ENCODE data around the gene ABCA13.

DNA sequence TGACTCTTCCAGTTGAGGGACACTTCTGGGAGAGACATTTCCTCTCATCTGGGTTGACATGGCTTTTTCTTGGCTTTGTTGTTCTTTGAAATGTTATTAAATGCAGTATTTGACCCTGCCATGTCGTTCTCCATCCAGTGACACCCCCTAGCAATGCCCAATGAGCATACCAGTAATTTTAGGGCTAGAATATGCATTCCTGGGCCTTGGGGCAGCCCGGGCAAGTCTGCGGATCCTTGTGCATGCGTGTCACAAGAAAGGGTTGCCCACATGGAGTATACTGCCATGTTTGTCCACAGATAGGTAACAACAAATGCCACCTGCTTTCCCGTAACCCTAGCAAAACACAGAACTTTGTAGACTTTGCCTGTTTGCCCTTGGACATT lies 116.9 kb downstream of the ADCY1 start:
- PRO-cap: no peak

DNA sequence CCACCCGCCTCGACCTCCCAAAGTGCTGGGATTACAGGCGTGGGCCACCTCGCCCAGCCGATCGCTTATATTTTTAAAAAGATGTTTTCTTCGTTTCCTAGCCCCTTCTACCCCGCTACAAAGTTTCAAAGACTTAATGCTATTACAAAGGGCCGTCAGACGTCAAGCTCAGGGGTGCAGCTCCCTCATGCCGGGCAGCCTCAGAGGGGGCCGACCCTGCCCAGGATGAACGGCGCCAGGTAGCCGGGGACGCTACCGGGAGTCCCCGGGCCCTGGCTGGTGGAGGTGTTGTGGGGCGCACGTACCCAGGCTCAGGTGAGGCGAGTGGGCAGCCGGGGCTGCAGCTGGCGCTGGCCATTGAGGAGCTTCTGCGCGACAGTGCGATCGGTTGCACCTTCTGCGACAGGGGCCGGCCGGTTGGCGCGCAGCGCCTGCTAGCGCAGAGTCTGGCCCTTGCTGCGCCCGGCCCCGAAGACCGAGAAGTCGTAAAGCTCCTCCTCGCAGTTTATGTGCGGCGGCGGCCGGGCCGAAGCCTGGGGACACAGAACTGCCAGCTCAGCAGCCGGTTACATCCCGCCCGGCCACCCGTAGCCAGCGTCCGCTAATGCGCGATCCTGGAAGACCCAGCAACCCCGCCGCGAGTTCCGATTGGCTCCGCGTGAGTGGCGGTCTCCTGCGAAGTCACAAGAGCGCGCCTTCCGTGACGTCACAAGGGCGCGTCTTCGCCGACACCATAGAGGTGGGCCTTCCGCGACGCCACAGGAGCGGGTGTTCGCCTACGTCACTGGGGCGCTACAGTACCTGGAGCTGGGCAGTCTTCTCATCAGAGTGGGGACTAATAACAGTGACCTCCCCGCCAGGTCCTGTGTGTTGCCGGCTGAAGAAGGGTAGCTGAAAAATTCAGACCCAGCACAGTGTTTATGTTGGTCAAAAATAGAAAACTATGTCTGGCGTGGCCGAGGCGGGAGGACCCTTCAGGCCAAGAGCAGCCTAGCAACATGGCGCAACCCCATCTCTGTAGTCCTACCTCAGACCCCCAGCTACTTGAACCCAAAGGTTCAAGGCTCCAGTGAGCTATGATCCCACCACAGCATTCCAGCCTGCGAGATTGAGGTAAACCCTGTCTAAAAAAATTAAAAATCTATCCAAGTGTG lies 104.2 kb downstream of the CCDC201 start:
- PRO-cap: bidirectional peak, plus-strand start at position 784 of the sequence, minus-strand start at position 603 of the sequence

GRCh38 chr7:45880636-45881007 lies 7.7 kb upstream of the IGFBP1 start:
- PRO-cap: no peak

- PRO-cap: no peak
Observed at GRCh38 chr7:45885558-45886315, 2.6 kb upstream of the IGFBP1 start.

GRCh38 chr7:45916390-45916831 lies 4.7 kb downstream of the IGFBP3 start:
- PRO-cap: no peak

DNA sequence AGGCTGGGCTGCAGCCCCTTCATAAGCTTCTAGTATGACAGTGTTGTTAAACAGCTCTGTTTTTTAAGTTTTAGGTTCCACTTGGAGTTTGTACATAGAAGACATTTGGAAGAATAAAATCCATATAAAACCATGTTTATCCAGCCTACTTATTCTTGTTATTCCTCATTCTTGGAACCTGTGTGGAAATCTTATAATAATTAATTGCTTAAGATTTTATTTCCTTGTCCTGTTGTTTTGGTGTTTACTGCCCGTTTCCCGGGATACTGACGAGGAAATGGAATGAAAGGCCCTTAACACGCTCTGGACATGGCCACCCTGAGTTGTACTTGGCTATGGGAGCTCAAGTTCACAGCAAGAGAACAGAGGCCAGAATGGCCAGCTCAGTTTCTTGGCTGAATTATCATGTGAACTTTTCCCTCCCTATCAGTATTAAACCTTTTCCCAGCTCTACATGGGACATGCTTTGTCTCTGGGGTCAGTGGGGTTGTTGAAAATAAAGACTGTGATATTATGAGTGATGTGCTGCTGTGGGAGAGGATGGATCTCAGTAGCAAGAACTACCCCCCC lies 86.9 kb upstream of the IGFBP3 start:
- PRO-cap: no peak

DNA sequence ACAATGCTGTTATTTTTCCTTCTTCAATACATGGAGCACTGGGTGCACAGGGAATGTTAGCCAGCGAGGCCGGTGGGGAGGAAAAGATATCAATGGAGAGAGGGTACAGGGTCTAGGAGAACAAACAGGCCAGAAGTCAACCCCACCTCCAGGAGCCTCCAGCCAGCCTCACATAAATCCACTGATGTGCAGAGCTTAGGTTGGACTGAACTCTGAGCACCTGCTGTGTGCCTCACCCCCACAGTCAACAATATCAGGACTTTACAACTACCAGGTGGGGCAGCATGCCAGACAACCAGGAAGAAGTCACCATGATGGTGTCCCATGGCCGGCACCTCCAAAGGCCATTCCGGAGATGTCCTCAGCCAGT lies 390.2 kb downstream of the TNS3 start:
- PRO-cap: no peak

DNA sequence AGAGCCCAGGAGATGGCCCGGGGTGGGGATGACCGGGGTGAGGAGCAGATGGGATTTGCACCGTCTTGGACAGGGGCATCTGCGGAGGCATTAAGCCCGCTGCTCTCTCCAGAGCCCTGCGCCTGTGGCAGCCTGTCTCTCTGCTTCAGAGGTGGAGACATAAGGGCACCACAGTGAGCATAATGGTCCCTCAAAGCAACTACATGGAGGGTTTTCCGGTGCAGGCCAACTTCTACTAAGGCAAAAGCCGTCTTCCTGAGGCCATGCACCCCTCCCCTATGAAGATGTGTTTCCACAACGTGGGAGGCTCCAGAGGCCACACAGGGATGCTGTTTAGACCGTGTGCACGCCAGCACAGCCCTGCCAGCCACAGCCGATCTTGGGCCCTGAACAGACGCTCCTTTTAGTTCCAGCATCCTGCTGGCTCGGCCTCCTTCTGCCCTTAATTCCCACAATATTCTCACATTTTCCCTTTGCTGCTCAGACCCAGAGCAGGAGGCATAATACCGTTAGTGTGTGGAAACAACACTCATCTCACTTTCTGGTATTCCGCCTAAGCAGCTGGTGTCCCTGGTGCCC lies 267.1 kb downstream of the TNS3 start:
- PRO-cap: unidirectional peak, plus-strand start at position 393 of the sequence

GRCh38 chr7:47327223-47327845 lies 254.6 kb downstream of the TNS3 start:
- PRO-cap: bidirectional peak, plus-strand start at chr7:47327901, minus-strand start at chr7:47327449

DNA sequence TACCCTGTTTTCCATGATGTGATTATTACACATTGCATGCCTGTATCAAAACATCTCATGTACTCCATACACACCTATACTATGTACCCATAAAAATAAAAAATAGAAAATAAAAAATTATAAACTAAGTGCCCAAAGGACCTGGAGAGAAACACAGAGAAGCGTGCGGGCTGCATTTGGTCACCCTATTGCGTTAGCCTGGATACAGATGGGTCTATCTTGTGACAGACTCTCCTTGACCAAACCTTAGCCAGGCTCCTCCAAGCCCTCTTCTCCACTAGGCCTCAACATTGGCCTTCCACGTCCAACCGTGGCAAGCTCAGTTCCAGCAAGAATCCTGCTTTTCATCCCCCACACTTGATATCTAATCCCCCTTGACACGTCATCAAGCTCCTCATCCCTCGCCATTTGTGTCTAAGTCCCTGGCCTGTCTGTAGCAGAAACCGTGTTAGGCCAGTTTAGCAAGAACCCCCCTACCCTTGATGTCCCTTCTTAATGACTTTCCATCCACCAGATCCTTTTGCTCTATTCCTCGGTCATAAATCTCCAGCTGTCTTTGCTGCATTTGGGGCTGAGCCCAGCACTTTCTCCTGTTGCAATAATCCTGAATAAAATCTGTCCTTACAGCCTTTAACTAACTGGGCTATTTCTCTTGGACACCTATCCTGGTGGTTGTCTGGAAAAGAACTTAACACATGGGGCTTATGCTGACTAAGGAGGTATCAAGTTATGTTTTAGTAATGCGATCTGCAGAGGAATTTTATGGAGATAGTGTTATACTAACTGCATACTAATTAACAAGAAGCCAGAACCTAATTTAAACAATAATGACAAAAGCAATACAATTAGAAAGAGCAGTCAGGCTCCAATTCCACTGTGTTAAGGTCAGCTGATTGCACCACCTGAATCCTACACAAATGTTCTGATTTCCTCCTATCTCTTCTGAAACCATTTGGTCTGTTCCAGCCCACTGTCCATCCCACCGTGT lies 245.0 kb downstream of the TNS3 start:
- PRO-cap: no peak

- PRO-cap: no peak
Observed at GRCh38 chr7:47341517-47342373, 240.2 kb downstream of the TNS3 start.

GRCh38 chr7:47355649-47355955 lies 226.3 kb downstream of the TNS3 start:
- PRO-cap: no peak

DNA sequence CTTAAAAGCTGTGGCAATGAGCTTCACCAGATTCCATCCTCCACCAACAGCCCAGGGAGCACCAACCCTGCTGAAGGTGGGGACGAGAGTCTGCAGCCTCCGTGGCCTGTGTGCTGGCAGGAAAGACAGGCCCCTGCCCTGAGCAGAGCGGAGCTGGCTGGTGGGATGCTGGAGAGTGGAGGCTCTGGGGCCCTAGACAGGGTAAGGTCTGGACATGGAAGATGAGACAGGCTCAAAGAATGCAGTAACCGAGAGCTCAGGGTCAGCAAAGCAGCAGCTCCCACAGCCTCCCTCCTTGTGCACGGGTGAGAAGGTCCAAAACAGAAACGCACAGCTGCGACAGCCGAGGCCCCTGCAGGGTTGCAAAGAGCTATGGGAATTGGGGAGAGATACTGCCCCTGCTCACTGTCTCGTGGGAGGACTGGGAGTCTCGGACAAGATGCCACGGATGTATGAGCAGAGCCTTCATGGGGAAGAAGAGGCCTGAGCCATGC lies 80.5 kb downstream of the TNS3 start:
- PRO-cap: no peak

DNA sequence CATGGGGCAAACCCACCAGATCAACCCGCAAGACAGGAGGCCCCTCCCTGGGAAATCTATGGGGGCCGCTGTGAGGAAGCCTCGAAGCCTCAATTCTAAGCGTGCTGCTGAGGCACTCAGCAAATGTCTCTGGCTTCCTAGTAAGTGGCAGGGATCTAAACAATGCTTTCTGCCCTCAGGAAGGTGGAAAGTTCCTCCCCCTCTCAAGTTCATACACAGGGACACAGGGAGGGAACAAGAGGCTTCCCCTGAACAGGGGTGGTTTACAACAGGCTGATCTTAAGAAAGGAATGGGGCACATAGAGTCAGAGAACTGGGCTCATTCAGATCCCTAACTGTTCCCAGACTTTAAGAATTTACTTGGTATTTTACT lies 2.5 kb downstream of the TNS3 start:
- PRO-cap: no peak

DNA sequence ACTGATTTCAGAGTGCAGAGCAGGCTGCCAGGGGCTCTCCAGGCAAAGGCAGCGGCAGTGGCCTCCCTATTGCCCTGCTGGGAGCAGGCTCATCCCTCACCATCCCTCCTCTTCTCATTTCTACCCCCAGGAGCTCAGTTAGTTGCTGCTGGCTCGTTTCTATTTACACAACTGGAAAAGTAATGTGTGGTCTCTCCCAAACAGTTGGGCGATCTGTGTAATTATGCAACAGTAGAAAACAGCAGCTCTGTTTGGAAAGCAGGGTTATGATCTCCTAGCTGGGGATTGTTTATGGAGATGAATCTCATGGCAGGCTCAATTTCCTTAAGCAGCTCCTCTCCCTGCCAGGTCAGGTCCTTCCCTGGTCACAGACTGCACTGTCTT lies 28.7 kb upstream of the TNS3 start:
- PRO-cap: no peak

DNA sequence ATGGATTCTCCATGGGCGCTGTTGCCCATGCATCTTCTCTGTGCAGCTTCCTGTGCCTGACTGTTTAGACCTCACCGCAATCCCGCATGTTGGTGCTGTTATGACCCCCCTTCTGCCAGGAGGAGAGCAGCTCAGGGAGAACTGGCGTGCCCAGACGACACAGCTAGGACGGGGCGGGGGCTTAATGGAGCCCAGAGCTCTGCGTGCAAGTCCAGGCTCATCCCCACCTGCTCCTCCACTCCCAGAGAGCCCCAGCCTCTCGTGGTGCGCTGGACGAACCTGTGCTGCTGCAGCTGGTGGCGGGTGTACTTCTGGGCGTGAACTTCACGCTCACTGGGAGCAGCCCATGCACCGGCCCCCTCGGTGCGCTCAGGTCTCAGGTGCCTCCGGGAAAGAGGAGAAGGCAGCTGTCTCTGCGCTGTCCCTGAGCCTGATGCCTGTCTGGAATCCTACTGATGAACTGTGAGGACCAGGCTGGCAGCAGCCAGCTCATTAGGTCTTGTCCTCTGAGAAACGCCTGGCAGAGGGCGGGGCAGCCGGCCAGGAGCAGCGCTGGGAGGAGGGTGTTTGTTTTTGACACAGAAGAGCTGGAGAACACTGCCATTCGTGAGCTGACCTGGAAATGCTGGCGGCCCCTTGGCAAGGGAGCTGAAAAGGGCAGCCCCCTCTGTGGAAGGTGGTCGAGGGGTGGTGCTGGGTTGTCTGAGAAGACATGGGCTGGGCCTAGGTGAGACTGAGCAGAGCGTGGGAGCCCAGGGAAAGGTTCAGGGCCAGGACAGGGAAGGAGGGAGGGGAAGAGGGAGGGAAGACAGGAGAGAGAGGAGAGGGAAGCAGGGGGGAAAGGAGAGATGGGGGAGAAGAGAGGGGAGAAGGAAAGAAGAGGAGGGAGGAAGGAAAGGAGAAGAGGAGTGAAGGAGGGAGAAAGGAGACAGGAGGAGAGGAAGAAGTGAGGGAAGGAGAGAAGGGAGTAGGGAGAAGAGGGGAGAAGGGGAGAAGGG lies 53.3 kb upstream of the TNS3 start:
- PRO-cap: no peak

- PRO-cap: no peak
Observed at GRCh38 chr7:47672163-47672891, 90.4 kb upstream of the TNS3 start.

- PRO-cap: no peak
Observed at GRCh38 chr7:47734088-47734688, 152.3 kb upstream of the TNS3 start.

DNA sequence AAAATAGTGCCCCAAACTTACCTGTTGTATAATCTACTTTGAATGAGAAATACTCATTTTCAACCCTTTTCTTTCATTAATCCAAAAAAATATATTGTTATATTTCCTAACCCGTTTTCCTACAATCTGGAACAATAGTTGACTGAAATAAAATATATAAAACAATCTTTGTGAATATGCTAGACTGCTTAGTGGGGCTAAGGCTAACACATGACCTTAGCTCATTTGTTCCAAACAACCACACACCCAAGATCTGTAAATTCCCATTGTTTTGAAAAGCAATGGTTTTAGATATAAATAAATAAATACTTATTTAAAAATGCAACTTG lies 7.5 kb downstream of the HUS1 start:
- PRO-cap: no peak

DNA sequence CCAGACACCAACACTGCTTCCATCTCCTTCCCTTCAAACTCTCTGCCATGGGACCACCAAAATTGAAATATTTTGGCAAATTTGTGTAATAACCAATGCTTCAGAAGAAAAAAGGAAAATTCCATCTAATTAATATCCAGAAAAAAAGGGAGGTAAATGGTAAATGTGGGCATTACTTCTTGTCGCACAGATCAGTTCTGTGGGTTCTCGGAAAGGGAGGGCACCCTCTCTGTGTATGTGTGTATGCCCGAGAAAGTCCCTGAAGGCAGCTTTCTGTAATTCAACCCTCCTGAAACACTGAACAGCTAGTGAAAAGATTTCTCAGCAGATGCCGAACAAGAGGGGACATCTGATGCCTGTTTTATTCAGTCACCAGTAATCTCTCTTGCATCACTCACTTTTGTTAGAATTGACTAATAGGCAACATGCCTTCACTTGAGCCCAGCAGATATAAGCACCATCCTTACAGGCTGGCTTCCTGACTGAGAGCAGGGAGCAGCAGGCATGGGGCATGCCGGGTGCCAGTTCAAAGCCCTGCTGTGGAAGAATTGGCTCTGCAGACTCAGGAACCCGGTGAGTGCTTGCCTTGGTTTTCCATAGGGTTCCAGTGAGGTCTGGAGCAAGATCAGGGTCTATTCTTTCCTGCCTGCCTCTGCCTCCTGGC lies at the start of gene ABCA13:
Gene ABCA13 (plus strand): TSS at position 479 of the 664 bp plus-strand sequence.
- PRO-cap: no peak

Measured in neural crest cell (in vitro differentiated cells).